LHCN-M2 (cell line): ENCODE measurements around the gene CXXC1.

DNA sequence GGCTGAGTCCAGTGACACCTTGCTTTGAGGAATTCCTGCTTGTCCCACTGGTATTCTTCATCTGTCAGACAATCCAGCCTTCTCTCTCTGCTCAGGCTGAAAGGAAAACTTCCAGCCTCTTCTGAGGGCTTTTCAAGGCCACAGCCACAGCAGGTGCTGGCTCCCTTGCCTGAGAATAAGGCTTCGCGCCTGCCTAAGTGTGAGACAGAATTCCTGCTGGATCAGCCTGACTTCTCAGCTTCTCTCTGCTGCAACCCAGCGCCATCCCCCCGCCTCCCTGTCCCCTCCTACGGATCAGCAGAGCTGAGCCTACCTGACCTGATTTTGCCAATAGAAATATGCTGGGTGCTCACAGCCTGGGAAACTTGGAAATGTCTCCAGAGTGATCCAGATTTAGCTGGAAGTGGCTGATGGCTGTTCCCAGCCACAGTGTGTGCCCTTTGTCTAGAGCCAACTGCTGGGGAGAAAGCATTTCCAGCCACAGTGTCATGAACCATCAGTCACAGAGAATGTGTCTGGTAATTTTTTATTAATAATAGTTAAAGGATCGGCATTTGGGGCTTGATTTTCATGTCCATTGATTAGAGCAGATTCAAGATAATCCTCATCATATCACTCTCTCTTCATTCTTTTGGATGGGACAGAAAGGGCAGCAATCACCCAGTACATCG, 147.8 kb downstream of the SMAD7 start:
- RAMPAGE, long total RNA = no peak

- RAMPAGE, long total RNA = no peak
These were observed 117.9 kb downstream of the SMAD7 start for GRCh38 chr18:48832832-48833350.

DNA sequence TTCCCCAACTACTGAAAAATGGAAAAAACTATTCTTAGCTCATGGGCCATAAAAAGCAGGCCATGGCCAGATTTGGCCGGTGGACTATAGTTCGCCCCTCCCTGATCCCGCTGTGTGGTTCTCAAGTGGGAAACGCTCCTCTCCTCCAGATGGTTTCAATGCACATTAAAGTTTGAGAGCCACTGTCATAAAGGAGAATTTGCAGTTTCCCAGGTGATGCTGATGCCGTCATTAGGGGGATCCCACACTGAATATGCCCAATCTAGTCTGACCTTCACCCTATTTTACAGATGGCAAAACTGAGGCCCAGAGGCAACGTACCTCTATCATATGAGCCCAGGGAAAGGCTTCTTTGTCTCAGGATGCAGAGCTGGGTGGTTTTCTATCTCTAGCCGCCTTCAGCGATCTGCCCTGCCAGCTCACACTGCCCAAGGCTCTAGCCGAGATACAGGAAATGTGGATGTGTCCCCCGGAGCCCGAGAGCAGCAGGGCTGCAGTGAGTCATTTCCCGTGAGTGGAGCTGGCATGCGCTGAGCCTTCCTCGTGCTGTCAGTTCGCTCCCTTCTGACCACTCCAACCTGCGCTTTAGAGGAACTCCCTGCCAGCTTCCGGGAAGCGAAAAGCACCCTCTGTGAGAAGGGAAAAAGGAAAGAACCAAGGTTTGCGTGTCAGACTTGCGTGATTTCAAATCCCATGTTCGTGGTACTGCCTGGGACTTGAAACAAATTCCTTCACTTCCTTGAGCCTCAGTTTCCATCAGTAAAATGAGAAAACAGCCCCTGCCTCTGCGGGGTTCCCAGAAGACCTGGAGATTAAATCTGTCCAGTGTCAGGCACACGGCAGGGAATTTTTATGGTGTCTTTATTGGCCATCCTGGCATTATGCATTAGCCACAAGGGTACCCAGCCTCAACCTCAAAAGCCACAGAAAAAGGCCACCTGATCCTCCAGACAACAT, 116.1 kb downstream of the SMAD7 start:
- RAMPAGE, long total RNA = no peak

DNA sequence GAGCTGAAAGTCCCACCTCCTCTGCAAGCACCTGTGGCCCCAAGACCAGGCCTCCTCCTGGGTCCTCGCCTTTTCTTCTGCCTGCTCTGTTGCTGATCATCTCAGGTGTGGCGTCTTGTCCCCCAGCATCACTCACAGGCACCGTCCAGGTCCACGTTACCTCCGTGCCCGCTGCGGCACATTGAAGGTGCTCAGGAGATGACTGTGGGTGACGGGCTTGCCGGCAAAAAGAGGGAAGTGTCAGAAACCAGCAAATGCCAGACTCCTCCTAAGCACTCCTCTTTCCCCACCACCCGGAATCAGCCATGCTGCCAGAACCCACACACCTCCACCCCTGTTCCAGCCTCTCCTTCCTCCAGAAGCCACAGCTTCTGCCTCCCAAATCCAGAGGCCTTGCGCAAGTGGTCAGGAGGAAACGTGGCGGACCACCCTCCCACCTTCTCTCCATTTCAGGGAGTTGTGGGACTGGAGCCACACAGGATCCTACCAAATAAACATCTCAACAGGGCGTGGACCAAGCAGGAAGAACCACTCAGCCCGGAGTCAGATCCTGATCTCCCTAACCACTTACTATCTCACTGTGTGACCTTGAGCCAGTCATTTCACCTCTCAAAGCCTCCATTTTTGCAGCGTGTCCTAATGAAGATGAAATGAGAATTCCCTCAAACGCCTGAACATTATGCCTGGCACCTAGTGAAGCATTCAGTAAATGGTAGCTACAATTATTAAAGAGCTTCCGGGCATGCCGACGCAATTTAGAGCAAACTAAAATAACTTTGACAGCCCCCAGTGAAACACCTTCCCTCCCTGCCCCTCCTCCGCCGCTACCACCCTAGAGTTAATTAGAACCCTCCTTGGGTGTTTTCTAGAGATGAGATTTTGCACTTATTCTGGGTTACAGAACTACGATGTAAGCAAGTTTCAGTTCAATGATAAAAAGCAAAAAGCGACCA, 33.0 kb downstream of the SMAD7 start:
- RAMPAGE, long total RNA = no peak

- RAMPAGE, long total RNA = no peak
These were observed 28.0 kb downstream of the SMAD7 start for GRCh38 chr18:48922519-48923322.

DNA sequence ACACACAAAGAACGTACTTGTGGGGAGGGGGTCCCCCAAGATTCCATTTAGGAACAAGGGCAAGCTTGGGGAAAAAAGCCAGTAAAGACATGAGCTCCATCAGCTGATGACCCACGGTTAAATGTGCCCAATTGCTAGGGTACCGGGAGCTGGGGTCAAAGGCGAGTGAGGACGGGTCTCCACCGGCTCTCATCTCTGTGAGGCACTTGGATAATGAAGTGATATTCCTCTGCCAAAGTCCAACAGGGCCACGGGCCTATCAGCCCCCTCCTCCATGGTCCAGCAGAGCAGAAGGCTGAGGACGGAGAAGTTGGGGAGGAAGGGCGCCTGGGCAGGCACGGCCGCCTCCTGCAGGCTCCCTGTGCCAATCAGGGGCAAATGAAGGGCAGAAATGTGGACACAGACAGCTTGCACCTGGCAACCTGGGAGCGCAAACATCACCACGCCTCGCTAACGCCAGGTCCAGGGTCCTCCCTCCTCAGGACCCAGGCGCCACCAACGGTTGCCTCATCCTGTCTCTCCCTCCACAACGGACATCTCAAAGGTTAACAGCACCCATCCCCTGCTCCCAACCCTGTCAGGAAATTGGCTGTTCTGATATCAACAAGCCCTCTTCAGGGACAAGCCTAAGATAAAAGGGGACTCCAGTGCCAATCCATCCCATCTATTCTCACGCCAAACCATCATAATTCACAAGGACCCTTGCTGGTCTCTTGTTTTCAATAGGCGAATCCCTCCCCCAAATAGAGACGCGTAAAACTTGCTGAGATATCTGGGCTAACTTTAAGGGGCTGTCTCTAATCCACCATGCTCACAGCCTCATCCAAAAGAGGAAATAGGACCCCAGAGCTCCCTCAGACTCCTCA, 24.3 kb downstream of the SMAD7 start:
- RAMPAGE, long total RNA = no peak

GRCh38 chr18:48928764-48929542, 21.8 kb downstream of the SMAD7 start:
- RAMPAGE, long total RNA = no peak

DNA sequence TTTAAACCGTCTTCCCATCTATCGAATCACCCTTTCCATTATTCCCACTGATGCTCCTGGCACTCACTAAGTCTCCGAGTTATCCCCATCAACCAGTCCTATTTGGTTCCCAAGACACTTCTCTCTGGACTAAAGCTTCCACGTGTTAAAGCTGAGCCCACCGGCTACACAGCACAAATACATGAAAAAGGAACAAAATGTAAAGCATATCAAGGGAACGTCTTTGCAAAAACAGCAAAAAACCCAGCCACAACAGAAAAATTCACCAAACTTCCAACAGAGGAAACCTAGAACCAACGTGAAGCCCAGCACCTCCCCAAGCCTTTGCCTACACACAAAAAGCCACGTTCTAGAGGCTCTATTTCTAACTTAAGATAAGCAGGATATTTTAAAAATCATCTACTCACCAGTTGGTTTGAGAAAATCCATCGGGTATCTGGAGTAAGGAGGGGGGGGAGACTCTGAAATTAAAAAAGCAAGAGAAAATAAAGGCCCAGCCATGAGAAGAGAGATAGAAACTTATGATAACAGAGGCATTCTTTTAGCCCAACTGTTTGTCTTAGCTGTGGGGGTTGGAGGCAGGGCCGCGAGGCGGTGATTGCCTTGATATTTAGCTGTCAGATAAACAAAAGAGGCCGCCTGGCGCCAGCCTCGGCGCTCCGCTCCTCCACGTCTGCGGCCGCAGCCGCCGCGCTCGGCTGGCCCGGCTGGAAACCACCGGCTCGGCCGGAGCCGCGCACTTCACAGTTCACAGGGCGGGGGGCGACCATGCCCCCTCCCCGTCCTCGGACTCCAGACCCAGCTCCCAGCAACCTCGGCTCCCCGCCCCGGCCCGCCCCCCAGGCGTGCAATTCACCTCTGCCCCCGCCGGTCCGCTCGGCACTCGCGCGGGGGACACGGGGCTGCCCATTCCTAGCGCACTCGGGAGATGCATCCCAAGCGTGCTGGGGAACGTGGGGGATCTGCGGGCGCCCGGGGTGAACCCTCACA, 2.5 kb downstream of the SMAD7 start:
- RAMPAGE, long total RNA = no peak

DNA sequence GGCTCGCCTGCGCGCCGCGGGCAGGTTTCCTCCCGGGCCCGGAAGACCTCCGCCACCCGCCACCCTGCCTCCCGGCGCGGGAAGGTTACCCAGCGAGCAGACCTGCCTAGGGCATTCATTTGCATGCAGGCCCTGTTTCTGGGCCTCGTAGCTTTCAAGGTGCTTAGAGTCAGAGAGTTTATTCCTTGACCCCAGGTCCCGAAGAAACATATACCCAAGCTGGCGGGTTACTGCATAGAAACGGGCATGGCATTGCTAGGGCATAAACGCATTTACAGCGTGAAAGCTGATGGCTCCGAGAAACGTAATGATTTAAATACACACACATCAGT, 2.1 kb upstream of the SMAD7 start:
- RAMPAGE, long total RNA = no peak

GRCh38 chr18:48982142-48982567, 31.4 kb upstream of the SMAD7 start:
- RAMPAGE, long total RNA = no peak

DNA sequence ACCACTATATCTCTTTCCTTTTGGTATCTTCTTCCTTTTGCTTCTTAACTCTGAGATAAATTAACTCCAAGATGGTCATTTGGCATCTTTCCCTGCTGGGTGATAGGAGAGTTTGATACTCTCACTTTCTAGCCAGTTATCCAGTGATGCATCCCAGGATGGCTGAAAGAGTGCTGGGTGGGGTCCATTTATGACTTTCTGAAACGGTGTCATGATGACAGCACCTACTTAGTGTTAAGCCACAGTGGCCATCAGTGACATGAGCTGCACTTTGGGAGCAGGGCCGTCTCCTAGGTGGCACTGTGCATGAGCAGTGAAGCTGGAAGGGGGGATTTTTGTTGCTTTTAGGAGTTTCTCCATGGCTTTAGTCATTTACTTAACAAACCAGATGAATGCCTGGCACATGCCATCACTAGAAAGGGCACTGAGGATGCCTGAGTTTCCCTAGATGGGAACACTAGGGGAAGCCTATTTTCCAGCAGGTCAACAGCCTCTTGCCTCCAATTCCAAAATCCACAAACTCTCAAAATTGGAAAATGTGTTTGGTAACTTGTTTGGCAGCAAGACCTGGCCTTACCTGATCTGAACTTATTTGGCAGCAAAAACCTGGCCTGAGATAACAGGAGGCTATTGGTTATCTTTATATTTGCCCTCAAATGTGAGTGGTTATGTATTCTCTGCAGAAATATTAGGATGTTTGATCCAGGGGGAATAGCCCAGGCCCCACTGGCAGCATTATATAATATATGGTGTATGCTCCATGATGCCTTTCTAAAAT, 2.5 kb downstream of the LIPG start:
- RAMPAGE, long total RNA = no peak

DNA sequence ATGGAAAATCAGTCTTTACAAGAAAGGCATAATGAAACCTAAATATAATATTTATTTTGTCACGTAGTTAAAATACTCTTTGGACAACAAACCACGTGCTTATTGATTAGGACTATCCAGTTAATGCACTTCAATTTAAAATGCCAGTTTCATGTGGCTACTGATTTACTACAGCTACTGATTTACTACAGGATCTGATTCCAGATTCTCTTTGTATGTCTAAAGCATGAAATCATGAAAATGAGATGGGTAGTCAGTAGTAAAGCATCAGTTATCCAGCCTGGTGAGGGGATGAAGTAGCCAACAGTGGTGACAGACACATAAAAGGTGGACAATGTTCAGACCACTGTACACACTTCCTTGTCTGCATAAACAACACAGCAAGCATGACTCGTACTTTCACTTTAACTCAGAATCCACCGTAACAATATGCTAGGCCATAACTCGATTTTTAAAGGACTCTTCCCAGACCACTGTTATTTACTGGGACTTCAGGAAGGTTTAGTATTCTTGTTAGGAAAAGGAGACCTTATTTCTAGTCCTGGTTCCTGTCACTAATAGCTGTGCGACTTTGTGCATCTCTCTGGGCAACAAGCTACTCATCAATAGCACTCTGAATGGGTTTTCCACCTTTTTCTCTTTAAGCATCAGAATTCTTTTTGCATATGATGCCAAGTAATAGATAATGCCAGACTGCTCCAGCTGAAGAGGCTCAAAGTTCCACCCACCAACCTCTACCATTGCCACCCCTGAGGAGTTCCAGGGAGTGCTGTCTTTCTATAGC, 24.8 kb downstream of the ACAA2 start:
- RAMPAGE, long total RNA = no peak

GRCh38 chr18:49833739-49834106, 20.4 kb upstream of the ACAA2 start:
- RAMPAGE, long total RNA = no peak

DNA sequence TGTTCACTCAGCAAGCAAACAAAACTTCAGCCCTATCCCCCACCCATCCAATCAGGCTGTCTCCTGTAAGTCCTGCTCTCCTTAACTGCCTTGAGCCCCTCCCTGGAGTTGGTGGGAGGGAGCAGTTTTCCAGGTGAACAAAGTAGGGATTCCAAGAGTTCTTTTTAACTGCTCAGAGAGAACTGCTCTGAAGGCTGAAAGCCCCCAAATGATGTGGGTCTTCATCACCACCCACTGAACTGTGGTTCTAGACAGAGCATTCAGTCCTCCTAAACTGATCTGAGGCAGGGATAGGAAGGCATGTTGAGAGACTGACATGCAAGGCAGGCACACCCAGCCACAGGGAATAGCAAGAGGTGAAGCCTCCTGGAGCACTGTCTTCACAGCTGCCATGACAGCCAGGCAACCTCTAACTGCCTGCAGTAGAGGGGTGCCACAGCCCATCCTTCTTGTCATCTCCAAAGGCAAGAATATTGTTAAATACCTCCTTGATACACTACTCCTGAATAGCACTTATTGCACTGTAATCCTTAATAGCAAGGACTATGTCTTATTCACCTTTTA, 17.4 kb downstream of the MYO5B start:
- RAMPAGE, long total RNA = no peak

DNA sequence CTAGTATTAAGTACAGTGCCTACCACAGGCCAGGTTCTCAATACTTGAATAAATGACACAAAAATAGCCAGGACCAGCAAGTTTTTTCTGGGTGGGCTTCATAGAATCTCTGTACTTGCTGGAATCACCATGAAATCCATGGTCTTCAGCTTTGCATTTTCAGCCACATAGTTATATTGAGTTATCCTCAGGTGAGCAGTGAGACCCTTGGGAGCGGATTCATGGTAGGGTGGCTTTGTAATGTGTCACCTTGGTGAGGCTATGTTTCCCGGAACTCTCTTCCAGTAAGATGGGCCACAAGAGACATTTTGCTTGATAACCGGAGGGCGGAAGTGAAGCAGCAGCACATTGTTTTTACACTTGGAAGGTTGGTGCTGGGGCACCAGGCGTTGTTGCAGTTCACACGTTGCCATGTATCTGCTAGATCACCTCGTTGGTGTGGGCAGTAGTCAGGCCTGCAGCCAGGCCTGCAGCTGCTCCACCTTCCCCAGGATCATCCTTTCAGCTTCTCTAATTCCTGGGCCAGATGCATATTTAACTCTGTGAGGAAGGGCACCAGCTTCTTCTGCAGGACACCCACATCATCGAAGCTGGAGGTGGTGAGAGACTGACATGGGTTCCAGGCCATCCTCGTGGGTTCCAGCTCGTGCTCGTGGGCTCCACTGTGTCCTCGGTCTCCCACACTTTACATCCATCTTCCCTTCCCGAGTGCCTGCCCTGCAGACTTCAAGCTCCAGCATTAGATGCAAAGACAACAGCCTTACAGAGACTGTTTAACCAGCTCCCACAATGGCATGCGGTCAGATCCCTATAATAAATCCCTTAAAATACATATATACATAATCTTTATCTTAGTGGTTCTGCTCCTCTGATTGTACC, 3.0 kb upstream of the CFAP53 start:
- RAMPAGE, long total RNA = no peak

- RAMPAGE, long total RNA = no peak
These were observed 717 bp downstream of the MBD1 start for GRCh38 chr18:50280567-50281044.

GRCh38 chr18:50287499-50288494, at the start of gene CXXC1:
Gene CXXC1, minus strand, starts transcription at chr18:50287692.
- RAMPAGE, long total RNA = no peak

DNA sequence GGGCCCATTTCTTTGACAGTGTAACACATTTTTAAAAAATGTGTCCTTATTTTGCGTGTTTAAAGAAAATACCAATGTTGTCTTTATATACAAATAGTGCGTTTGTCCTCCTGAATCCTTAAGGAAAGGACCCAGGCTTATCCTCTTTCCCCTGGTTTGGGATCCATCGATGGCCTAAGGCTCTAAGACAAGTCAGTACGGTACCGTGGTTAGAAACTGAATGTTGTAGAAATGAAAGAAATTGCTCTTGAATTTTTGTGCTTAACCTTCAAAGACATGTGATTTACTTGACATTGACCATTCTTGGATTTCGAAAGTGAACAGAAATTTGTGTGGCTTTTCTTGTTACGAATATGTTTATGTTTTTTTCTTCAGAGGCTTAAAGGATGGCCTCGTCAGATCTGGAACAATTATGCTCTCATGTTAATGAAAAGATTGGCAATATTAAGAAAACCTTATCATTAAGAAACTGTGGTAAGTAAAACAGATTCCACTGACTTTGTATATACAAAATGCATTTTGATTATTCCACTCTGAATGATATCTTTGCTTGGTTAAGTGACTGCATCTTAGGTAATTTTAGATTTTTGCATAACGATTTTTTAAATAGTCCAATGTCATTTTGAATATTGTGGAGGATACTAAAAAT, 723 bp downstream of the SKA1 start:
- RAMPAGE, long total RNA = no peak

GRCh38 chr18:50425118-50425761, 50.4 kb downstream of the SKA1 start:
- RAMPAGE, long total RNA = no peak

DNA sequence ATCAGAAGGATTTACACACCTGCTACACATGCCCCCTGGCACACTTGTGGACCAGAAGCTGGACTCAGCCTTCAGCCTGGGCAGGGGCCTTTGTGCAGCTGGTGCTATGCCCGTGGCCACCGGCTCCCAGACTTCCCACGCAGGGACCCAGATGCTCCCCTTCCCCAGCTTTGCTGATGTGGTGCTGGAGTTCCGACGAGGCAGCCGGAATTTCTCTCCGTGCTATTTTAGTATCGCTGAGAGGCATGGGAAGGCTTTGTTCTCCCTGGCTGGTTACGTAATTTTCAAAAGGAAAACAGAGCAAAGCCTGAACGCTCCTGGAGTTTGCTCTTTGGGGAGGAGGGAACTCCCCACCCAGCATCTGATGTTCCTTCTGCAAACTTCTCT, 94.7 kb downstream of the MAPK4 start:
- RAMPAGE, long total RNA = no peak